ENCODE measurements around the gene CAMK2A.

DNA sequence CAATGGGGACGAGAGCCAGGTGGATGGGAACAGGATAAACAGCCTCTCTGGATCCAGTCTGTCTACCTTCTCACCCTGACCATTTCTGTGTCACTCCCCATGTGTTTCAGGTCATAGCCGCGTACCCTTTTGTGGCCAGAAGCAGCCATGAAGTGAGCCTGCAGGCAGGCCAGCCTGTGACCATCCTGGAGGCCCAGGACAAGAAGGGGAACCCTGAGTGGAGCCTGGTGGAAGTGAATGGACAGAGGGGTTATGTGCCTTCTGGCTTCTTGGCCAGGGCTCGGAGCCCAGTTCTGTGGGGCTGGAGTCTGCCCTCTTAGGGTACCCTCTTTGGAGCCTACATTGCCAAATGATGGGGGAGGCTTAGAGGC, 50.6 kb downstream of the ARHGEF37 start:
- PRO-cap, result no peak
- RAMPAGE, long total RNA, result no peak

DNA sequence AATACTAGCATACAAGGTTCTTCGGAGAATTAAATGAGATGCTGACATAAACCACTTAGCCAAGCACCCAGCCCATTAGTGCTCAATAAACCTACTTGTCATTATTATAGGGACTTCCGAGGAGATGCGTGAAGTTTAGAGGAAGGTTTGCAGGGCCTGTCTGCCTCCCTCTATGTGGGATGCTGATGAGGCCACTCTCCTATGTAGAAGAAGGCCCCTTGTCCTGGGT, 56.5 kb downstream of the ARHGEF37 start:
- PRO-cap, result no peak
- RAMPAGE, long total RNA, result no peak

DNA sequence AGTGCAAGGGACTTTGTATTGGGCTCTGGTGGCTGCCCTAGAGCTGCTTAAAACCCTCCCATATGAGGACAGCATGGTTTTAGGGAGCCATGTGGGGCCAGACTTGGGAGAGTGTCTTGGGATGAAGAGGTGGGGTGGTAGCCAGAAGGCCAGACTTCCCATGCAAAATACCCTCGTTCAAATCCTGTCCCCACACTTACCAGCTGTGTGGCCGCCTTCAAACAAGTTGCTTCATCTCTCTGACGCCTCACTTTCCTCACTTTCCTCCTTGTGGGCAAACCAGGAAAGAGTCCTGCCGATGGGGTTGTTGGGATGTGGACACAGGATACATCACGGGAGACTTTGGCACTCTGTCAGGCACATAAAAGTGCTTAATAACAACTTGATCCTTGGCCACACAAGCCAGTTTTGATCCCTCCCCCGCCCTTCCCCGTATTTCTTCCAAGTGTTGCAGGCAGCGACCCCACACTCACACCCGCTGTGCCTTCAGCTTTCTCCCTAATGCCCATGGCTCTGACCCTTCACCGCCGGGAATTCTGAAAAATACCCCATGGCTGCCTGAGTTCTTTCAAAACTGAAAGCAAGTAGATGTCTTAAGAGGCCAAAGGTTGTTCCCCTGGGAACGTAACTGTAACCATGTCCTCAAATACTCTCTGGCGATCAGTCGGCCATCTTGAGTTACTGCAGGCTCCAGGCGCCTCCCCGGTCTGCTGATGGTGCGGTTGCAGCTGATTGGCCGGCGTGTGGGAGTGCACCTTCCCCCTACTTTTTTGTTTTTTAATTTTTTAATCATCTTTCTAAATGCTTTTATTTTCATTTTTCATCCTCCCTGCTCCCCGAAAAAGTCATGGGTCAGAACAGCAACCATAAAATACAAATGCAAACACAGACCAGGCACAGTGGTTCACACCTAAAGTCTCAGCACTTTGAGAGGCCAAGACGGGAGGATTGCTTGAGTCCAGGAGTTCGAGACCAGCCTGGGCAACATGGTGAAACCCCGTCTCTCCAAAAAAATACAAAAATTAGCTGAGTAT, 59.8 kb downstream of the ARHGEF37 start:
- PRO-cap, result no peak
- RAMPAGE, long total RNA, result no peak

GRCh38 chr5:149723217-149723768, 6.8 kb upstream of the PPARGC1B start:
- PRO-cap, result no peak
- RAMPAGE, long total RNA, result no peak

- PRO-cap, result no peak
- RAMPAGE, long total RNA, result no peak
Observed at GRCh38 chr5:149740711-149741646, 10.9 kb downstream of the PPARGC1B start.

DNA sequence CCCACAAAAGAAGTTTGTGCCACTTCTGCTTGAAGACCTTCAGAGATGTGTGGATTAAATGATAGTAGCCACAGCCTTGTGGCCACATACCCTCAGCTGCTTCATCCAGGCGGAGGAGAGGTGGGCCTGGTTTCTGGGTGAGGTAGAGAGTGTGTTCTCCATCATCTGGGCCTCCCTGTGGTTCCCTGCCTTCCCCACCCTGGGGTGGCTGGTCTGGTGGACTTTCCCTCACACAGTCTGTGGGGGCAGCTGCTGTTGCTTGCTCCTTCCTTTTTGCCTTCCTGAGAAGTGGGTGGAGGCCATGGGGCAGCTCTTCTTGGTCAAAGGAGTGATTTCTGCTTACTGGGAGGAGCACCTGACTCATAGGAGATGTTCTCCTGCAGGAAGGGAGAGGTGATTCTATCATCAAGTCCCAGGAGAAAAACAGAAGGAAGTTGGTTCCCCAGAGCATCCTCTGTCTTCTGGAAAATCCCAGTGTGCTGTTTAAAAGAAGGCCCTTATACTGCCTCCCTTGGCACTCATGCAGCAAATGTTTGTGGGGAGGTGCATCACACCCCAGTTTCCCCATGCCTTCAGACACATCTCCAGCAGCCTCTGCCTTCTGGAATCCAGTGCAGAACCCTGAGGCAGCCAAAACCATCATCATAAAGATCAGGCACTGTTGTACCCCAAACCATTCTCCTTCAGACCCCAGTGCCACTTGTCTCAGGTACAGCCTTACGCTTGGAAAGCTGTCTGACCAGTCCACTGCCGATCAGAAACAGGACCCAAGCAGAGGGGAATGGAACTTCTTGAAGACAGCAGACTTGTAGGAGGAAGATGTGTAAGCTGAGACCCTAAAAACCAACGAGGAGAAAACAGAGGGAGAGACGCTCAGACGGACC, 63.1 kb downstream of the PPARGC1B start:
- PRO-cap, result bidirectional peak, plus-strand start at position 528 of the sequence, minus-strand start at position 463 of the sequence
- RAMPAGE, long total RNA, result no peak

- PRO-cap, result no peak
- RAMPAGE, long total RNA, result no peak
Observed at GRCh38 chr5:149930598-149931327, 13.8 kb downstream of the PDE6A start.

- PRO-cap, result no peak
- RAMPAGE, long total RNA, result no peak
Observed at GRCh38 chr5:150055047-150055996, 31.0 kb downstream of the CSF1R start.

- PRO-cap, result no peak
- RAMPAGE, long total RNA, result no peak
Observed at GRCh38 chr5:150064976-150065874, 21.1 kb downstream of the CSF1R start.

DNA sequence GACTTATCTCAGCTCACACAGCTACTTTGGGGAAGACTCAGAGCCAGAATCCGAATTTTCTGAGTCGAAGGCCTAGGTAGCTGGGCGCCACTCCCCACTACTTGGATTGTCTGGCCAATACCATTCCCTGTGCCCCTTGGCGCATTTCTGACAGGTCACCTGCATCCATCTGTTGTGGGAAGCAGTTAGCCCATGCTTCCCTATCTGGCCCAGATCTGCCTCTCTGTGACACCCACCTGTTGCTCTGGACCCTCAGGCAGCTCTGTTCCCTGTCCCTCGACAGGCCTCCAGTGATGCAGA, 16.7 kb upstream of the CSF1R start:
- PRO-cap, result no peak
- RAMPAGE, long total RNA, result no peak

- PRO-cap, result no peak
- RAMPAGE, long total RNA, result no peak
Observed at GRCh38 chr5:150115464-150116138, 29.2 kb upstream of the CSF1R start.

DNA sequence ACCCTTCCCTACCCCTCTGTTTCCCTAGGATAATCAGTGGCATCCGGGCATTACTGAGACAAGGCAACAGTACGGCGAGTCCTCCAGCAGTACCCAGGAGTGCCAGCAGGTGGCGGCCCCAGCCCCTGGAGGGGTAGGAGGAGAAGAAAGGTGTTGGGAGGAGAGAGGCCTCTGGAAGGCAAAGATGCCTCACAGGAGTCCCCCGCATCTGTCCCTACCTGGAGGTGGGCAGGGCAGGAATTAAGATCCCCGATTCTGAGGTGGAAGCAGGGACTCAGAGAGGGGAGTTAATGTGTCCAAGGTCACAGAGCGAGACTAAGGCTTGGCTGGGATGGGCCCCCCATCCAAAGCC, 4.9 kb upstream of the CDX1 start:
- PRO-cap, result no peak
- RAMPAGE, long total RNA, result no peak

GRCh38 chr5:150186752-150187526, 2.9 kb upstream of the SLC6A7 start:
- PRO-cap, result no peak
- RAMPAGE, long total RNA, result no peak

DNA sequence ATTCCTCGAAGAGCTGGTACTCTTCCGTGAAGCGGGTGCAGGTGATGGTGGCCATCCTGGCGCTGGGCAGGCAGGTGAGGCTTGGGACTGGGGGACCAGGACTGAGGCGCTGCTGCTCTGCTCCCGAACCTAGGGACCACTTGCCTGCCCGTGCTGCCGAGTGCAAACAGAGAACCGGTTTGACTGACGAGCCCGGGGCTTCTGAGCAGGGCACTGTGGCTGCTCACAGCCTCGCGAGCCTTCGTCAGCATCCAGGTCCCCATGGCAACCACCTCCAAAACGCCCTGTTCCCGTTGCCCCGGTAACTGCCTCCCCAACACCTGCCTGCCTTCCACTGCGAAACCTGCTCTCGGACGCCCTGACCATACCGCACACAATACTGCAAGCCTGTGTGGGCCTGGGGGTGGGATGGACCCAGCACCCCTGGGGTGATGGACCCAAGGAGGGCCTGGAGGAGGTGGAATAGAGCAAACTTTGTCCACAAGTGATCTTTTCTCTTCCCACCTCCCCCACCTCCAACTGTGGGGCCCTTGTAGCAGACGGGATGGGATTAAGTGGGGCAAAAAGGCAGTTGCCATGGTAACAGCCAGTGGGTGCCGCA, at the start of gene CAMK2A:
Gene CAMK2A, minus strand, starts transcription at position 203 of the 601 bp plus-strand sequence.
- PRO-cap, result no peak
- RAMPAGE, long total RNA, result no peak

GRCh38 chr5:150328515-150329267, 26.0 kb upstream of the ARSI start:
- PRO-cap, result no peak
- RAMPAGE, long total RNA, result no peak

- PRO-cap, result no peak
- RAMPAGE, long total RNA, result no peak
Observed at GRCh38 chr5:150358242-150358555, 702 bp downstream of the TCOF1 start.

- PRO-cap, result no peak
- RAMPAGE, long total RNA, result no peak
Observed at GRCh38 chr5:150360912-150361693, 3.6 kb downstream of the TCOF1 start.

DNA sequence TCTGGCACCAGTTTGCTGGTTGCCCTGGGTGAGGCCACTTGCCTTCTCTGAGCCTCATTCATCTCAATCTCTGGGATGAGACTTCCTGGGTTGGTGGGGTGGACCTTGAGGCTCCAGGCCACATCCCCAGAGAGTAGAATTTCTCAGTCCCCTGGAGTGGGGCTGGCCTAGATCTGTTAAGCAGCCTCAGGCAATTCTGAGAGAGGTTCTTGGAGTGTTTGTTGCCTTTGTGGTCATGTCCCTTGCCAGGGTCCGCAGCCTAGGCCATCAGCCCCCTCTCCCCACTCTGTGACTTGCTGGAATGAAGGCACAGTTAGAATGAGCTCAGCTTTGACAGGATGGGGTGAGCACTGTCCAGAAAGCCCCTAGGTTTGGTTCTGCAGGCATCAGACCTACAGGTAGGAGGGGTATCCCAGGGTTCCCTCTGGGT, 27.3 kb downstream of the CD74 start:
- PRO-cap, result no peak
- RAMPAGE, long total RNA, result no peak

DNA sequence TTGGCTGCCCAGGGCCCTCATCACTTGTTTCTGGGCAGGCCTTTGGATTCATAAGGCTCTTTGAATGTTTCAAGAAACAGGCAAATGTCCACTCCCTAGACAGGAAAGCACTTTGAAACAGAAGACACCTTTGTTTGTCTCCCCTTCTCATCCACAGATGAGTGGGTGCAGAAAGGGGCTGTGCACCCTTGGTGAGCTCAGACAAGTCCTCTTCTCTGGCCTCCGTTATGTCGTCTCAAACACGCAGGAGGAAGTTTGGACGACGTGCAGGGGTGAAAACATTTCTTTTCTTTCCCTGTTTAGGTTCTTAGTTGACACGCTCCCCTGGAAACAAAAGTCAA, 220 bp upstream of the CD74 start:
- PRO-cap, result no peak
- RAMPAGE, long total RNA, result no peak

DNA sequence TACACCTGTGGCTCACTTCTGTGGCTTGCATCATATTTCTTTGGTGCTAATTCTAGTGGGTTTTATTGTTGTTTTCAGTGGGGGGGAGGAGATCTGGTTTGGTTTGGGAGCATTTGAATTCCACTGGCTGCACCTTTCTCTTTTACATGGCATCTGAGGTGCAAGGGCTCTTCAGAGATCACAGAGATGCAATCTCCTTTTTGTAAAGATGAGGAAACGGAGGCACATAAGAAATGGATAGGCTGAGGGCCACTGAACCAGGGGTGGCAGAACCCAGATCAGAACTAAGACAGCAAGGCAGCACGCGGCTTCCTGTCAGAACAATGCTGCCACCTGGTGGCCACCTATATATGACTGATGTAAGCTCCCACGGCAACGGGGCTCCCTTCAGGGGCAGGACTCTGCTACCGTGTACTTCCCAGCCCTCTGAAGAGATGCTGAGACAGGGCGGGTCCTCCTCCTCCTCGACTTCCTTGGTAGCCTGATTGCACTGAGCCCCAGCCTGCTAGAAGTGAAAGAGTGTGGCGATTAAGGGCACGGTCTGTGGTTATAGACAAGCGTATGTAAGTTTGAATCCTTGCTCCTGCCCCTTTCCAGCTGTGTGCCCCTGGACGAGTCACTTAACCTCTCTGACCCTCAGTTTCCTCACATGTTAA, 13.5 kb downstream of the RPS14 start:
- PRO-cap, result no peak
- RAMPAGE, long total RNA, result no peak

Measured in urinary bladder (tissue), 3 donors.